Skeletal muscle cell (primary cell): ENCODE measurements around the genes ZEB1 and NRP1.

GRCh38 chr10:31120212-31120901 lies 88.7 kb upstream of the ZNF438 start:
- RRBS = no CpG with 5 or more reads among the region's 3 CpGs

DNA sequence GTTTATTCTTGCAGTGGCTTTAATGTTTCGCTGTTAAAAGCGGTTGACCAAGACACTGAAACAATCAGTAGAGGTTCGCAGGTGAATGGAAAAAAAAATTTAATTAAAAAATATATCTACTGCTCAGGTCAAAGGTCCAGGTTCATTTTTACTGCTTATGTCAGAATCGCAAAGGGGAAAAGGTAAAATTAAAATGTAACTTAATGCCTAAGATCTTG lies 103.1 kb upstream of the ZNF438 start:
- RRBS = no CpG with 5 or more reads among the region's 4 CpGs

GRCh38 chr10:31319154-31319323 lies at the start of gene ZEB1:
Gene ZEB1, plus strand, starts transcription at chr10:31319216.
- RRBS = no CpG with 5 or more reads among the region's 14 CpGs

GRCh38 chr10:31602988-31604070 lies 284.3 kb downstream of the ZEB1 start:
- RRBS = 3% methylated on average over 23 of the region's 75 CpGs

DNA sequence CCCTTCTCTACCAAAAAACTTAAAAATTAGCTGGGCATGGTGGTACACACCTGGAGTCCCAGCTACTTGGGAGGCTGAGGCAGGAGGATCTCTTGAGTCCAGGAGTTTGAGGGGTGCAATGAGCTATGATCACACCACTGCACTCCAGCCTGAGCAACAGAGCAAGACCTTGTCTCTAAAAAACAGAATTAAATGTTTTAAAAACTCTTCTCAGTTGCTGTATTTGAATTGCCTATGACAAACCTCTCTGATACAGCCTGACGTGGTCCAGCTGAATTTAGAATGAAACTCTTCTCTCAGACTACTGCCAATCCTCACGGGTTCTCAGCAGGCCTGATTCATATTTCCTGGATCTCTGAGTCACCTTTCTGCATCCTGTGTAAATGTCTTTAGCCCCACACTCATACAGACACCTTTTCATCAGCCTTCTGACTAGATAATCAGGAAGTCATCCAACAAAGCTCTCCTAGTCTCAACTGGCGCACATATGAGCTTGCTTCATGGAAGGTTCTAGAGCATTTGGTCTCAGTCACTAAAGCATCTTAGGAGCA lies 183.1 kb downstream of the ARHGAP12 start:
- RRBS = no CpG with 5 or more reads among the region's 3 CpGs

- RRBS = no CpG with 5 or more reads among the region's 4 CpGs
Observed at GRCh38 chr10:32033539-32034101, 22.6 kb downstream of the KIF5B start.

- RRBS = no CpG with 5 or more reads among the region's 2 CpGs
Observed at GRCh38 chr10:32039047-32039628, 17.1 kb downstream of the KIF5B start.

- RRBS = no CpG with 5 or more reads among the region's 2 CpGs
Observed at GRCh38 chr10:32265847-32266194, 81.1 kb downstream of the EPC1 start.

GRCh38 chr10:32266975-32267954 lies 79.7 kb downstream of the EPC1 start:
- RRBS = no CpG with 5 or more reads among the region's 8 CpGs

DNA sequence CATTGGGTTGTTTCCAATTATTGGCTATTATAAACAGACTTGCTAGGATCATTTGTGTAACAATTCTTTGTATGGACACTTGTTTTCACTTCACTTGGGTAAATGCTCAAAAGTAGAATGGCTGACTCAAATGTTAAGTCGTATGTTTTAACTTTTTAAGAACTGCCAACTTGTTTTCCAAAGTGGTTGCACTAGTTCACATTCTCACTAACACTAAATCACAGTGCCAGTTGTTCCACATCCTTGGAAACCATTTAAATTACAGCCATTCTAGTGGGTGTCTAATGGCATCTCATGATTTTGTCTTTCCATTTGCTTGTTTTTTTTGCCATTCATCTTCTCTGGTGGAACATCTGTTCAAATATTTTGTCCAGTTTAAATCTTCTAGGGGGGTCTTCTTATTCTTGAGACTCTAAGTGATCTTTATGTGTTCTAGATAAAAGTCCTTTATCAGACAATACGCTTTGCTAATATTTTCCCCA lies 64.1 kb downstream of the ITGB1 start:
- RRBS = no CpG with 5 or more reads among the region's 2 CpGs

DNA sequence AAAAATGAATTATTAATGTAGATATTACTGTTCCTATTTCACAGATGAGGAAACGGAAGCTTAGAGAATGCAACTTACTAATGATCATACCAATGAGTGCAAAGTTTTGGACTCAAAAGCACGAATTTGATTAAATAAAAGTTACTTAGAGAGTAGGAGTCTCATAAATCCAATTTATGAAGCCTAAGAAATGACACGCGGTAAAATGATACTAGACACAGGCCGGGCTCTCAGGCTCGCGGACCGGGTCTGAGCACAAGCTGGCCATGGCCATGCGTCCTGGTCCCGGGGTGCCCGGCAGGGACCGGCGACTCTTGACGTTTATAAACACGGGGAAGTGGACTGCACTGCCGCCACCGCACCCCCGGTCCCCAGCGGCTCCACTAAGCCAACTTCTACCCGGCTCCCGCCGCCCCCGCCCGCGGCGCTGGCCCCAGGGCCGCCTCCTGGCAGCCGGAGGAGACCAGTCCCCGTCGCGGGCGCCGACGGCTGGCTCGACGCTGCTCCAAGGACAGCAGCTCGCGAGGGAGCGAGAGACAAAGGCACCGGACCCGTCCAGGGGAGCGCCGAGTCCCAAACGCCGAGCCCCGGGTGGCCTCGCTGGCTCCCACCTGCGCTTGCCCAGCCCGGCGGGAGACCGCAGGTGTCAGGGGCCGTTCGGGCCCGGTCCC lies 747 bp downstream of the ITGB1 start:
- RRBS = 1% methylated on average over 40 of the region's 54 CpGs

DNA sequence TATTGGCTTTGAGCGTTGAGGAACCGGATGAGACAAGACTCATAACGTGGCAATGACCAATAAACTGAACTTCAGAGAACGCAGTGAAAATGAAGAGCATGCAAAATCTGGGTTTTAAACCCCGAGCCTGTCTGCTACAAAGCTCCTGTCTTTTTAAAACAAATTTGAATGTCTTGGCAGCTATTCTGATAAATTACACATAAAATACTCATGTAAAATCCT lies 74.7 kb upstream of the ITGB1 start:
- RRBS = no CpG with 5 or more reads among the region's 5 CpGs

DNA sequence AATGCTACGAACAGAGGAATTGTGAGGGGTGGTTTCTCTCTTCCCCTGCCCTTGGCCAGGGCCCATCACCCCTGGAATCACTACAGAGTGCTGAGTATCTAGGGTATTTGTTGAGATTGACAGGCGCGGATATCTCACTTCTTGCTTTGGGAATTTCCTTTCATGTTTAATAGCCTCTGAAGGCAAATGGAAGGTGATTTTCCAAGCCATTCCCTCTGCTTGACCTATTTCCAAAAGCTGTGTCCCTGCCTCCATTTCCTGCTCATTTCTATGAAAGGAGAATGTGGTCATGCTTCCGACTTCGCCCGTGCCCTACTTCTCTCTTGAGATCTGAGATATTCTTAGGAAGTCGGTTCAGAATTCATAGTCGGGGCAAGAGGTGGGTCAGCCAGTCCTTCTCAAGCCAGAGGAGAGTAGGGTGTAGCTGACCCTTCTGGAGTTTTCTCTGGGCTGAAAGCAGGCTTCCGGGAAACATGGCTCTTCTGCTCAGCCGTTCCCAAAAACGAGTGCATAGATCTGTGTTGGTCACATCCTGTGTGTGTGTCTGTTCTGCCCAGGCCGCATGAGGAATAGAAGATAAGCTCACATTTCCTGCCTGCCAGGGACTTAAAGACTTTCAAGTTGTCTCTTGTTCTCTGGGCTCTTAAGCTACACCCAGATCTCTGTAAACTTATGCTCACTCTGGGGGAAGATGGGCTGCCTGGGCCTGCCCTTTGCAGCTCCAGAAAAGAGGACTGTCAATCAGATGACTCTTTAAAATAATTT lies 168.0 kb upstream of the ITGB1 start:
- RRBS = no CpG with 5 or more reads among the region's 12 CpGs

GRCh38 chr10:33191236-33191483 lies 143.3 kb downstream of the NRP1 start:
- RRBS = no CpG with 5 or more reads among the region's 2 CpGs

DNA sequence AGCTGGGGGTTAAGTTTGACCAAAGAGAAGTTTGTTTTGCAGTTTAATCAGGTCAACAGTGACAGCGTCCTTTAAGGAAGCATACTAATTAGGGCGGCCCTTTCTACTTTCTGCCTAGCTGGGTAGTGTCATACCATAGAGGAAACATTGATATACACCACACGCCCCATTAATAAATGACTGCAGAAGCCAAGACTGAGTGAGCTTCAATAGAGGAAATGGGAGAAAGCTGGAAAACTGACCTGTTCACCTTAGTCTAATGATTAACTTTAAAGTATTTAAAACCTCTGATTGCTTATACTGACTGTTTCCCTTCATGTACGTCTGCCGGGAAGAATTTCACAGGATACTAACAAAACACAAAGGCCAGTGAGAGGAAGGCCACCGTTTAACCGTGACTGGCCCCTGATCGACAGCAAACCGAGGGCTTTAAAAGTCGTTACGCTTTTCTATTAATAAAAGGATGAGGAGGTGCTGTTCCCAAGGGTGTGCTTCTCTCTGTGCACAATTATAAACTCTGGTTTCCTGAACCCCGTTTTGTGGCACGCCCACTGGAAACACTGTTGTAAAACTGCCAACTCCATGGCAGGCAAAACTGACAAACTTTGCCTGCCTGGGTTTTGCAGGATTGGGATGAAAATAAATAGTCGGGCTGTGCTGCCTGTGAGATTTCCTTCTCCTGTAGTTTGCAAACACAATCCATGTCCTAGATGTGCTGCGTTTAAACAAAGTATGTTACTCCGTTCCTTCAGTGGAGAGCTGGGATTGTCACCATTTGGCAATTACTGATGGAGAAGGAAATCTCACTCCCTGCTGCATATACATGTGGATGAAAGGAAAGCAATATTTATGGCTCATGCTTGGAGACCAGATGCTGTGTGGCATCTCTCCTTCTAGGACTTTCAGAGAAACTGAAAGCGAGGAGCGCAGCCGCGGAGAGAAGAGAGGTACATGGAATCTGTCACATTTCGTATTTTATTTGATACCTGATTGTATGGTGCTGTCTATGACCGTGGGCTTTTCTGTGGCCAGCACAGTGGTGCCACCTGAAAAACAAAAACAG lies 137.5 kb downstream of the NRP1 start:
- RRBS = no CpG with 5 or more reads among the region's 22 CpGs

DNA sequence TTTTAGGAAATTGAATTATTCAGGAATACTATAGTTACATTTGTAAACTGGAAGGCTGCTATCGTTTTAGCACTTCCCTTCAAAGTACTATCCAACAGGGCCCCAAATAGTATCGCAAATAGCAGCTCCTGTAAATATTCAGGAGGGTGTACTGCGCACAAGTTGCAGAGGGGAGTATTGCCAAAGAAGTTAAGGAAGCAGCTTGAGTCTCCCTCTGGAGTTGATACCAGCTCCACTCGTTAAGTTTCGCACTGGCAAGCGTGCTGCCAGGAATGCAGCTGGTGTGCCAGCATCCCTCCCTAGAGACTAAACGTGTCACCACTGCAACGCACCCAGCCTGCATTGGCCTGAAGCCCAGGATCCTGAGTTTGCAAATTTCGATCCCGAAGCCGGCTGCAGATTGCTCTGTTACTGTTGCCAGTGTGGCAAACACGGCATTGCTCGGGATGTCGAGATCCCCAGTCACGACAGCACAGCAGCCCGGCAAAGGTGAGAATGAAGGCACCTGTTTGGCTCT lies 61.2 kb downstream of the NRP1 start:
- RRBS = 14% methylated on average over 4 of the region's 16 CpGs

DNA sequence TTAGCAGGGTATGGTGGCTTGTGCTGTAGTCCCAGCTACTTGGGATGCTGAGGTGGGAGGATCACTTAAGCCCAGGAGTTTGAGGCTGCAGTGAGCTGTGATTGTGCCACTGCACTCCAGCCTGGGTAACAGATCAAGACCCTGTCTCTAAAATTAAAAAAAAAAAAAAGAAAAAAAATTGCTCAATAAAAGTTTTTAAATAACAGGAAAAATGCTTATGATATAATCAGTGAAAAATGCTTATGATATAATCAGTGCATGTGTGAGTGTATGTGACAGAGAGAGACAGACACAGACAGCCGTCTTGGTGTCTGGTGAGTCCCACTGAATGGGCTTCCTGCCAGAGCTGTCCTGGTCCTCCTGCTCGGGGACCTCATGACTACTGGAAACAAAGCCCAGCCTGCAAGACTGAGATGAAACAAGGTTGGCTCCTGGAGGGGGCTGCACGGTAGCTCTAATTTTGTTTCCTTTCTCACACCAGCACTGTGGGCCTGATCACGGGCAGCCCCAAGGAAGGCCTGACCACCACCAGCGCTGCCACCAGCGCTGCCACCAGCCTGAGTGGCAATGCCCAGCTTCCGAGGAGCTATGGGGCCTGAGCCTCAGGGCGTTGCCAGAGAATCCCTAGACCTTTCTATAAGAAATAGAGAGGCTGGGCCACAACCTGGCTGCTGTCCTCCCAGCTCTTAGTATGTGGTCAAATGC lies 57.4 kb downstream of the NRP1 start:
- RRBS = no CpG with 5 or more reads among the region's 8 CpGs

- RRBS = no CpG with 5 or more reads among the region's 4 CpGs
Observed at GRCh38 chr10:33315945-33316273, 18.6 kb downstream of the NRP1 start.

GRCh38 chr10:33334059-33334711 lies at the start of gene NRP1:
Gene NRP1, minus strand, starts transcription at chr10:33334667.
- RRBS = under 1% methylated on average over 19 of the region's 44 CpGs

DNA sequence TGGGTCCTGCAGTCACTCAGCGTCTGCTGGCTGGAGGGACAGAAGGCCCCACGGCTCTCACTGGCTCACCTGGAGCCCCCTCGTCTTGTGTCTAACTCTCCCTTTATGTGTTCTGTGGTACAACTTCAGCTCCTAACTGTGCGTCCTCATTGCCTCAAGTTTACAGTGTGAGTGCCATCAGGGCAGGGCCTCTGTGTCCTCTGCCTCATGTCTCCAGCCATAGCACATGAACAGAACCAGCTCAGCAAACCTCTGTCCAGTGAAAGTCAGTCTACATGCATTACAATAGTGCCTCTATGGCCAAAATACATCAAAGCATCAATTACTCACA lies 172.0 kb downstream of the PARD3 start:
- RRBS = no CpG with 5 or more reads among the region's 4 CpGs